ENCODE results near the genes WEE2, SSBP1 and TAS2R39.

DNA sequence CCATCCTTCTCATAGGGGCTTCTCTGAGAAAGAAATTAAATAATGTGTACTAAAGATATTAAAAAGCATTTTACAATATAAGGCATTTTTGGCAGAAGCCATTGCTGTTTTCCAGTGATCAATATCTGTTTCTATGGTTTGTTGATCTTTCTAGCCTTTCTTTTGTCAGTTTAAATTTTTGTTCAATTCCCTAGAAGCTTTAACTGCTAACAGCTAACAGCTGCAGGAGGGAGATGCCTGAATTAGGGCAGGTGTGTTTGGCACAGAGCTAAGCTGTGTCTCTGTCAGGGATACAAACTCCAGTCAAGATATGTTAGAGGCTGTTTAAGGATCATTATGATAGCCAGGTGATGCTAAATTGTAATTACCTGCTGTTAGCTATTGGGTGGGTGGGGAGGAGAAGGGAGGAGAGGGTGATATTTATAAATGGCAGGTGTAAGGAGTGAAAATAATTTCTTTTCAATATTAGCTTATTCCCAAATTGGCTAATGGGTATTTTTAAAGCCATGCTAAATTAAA is at the start of gene WEE2:
TSS of gene WEE2 (plus strand) at position 451 of the 519 bp plus-strand sequence.
- PRO-cap = no peak

DNA sequence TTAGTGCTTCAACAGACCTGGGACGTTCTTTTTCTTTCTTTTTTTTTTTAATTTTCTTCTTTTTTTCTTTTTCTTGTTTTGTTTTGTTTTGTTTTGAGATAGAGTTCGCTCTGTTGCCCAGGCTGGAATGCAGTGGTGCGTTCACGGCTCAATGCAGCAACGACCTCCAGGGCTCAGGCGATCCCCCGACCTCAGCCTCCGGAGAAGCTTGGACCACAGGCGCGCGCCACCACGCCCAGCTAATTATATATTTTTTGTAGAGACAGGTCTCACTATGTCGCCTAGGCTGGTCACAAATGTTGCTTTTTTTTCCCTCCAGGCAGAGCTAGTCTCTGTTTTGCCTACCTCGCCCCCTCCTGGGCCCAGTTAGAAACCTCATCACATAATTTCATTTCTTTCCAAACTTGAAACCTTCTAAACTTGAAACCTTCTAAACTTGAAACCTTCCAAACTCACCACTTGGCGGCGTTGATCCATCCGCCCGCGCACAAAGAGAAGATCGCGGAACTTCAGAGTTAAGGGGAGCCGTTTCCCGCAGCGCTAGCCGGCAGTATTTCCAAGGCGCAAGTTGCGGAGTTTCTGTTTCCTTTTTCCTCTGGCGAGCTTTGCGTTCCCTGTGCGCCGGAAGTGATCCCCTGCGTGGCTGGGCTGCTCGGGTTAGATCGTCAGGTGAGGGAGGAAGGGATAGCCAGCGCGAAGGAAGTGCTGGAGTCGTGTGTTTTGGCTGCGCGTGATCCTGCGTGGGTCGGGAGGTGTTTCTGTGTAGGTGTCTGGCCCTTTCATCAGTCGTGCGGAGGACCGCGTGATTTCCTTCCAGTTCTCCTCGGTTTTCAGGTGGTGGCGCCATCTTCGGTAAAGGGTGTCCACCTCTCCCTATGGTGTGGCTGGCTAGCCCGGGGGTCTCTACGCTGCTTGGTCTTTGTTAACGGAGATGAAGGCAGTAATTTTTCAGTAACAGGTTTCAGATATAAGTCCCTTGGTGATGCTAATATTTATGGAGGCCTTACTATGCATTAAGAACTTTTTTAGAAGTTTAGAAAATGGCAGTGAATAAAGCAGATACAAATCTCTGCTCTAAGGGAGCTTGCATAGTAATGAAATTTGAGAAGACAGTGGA is at the start of gene SSBP1:
TSS of gene SSBP1 (plus strand) at position 617 of the 1,117 bp plus-strand sequence.
- PRO-cap = unidirectional peak, plus-strand start at position 631 of the sequence

- PRO-cap = no peak
Observed at GRCh38 chr7:141975669-141976550, 2.3 kb upstream of the TAS2R38 start.

GRCh38 chr7:141985782-141986376 is 9.8 kb upstream of the MGAM start:
- PRO-cap = no peak

DNA sequence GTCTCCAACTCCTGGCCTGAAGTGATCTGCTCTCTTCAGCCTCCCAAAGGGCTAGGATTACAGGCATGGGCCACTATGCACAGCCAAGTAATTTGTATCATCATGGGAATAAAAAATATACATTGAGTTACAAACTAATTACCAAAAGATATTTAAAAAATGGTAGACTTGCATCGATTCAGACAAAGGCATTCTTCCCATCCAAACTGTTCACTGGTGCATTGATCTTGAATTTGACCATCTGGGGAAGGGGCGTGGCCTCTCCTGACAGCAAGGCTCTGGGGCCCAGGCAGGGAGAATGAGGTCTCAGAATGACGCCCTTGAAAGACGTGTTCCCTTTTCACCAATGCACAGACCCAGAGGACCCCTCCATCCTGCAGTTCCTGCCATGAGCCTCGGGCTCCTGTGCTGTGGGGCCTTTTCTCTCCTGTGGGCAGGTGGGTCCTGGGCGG is 91.0 kb upstream of the PRSS58 start:
- PRO-cap = no peak

DNA sequence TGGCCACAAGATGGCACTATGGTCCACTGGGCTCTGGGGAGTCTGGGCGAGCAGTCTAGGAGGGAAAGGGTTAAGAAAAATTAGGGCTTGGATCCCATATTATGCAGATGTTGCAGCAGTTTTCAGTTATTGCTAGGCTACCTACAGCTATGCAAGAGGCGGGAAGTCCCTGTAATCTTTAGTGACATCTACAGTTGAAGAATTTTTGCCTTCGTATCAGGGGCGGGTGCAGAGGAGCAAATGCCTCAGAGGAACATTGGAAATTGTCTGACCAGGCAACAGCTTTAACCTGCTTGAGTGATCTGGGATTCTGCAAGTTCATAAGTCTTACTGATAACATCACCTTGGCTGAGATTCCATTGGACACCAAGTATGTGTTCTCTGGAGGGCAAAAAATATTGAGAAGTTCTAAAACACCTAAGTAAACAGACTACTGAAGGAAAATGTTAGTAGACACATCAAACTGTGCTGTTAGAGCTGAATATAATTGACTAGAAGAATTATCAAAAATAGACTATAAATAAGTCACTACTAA is 238.9 kb upstream of the PRSS58 start:
- PRO-cap = no peak

- PRO-cap = no peak
Observed at GRCh38 chr7:142715104-142715633, 34.1 kb upstream of the PRSS1 start.

- PRO-cap = no peak
Observed at GRCh38 chr7:142795932-142796931, 25.5 kb downstream of the PRSS2 start.

DNA sequence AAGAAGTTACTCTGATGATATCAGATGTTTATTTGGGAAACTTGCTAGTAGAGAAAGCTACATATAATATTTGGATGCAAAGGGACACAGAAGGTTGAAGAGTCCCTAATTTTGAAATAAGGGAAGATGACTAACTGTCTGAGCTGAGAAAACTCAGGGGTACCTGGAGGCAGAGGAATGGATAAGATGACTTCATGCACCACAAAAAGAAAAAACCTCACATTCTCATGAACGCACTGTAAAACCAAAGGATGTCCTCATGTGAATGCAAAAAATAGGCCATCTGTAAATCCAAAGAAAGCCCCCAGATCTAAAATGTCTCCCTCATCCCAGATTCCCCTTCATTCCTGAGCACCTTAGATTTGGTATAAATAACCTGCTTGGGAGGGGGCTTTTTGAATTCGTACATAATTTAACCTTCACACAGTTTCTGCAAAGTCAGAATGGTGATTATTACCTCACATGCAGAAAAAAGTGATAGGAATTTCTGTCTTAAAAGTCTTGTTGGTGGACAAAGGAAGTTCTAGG is 29.4 kb downstream of the PRSS2 start:
- PRO-cap = no peak

- PRO-cap = no peak
Observed at GRCh38 chr7:142804455-142805481, 34.0 kb downstream of the PRSS2 start.

DNA sequence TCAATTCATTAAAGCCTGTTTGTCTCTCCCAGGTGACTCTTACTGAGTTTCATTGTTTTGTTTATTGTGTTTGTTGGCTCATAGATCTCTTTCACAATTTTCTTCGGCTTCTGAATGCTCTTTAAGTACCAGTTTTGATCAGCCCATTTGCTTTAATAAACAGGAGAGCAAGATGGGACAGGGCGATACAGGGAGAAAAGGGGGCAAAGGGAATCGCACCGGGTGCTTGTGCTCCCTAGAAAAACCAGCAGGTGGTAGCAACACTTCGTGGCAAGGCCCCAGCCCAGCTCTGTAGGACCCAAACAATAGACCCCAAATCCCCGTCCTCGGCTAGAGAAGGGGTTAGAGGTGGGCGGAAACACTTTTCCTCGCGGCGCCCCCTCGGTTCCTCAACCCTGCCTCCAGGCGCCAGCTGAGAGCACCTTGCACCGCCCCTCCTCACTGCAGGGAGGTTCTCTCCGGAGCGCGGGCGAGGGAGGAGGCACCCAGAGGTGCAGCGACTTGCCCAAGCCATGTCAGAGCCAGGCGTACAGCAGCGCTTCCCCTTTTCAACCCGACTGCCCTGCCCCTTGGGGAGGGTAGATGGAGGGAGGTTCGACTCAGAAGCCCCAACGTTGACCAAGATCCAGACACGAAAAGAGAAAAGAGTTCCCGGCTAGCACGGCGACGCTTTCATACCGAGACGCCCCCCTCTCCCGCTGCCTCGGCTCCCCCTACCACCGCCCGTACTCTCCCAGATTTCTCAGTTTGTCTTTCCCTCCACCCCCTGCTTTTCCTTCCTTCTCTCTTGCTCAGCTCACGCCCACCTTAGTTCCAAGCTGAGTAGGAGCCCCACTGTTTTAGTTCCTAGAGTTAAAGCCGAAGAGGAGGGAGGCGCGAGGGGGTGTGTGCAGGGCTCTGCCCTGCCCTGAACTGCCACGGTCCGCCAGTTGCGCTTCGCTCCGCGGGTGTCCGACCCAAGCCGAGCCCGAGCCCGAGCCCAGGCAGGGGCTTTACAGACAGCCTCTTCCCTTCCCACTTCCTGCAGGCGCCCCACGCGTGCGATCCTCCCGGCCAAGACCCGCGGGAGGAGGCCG is 741 bp upstream of the EPHB6 start:
- PRO-cap = unidirectional peak, plus-strand start at position 556 of the sequence; unidirectional peak, plus-strand start at position 632 of the sequence

GRCh38 chr7:142938323-142938744 is 950 bp upstream of the LLCFC1 start:
- PRO-cap = no peak

- PRO-cap = no peak
Observed at GRCh38 chr7:142943669-142943984, 4.3 kb downstream of the LLCFC1 start.

GRCh38 chr7:143172397-143172797 is 10.8 kb upstream of the TAS2R39 start:
- PRO-cap = no peak

DNA sequence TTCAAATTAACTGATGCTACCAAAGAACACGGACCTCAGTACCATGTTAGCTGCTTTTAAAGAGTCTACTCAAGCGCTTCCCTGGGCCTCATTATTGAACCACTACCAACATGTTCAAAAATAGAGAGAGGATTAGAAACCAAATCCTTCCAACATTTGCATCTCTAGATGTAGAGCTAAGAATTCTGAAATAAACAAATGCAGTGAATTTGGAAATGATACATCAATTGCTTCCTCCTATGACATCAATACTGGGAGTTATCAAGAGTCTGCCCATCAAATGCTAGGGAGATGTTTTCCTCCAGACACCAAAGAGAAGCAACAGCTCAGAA is at the start of gene TAS2R39:
TSS of gene TAS2R39 (plus strand) at position 281 of the 332 bp plus-strand sequence.
- PRO-cap = no peak

GRCh38 chr7:143288498-143289548 is 672 bp downstream of the CASP2 start:
- PRO-cap = no peak

DNA sequence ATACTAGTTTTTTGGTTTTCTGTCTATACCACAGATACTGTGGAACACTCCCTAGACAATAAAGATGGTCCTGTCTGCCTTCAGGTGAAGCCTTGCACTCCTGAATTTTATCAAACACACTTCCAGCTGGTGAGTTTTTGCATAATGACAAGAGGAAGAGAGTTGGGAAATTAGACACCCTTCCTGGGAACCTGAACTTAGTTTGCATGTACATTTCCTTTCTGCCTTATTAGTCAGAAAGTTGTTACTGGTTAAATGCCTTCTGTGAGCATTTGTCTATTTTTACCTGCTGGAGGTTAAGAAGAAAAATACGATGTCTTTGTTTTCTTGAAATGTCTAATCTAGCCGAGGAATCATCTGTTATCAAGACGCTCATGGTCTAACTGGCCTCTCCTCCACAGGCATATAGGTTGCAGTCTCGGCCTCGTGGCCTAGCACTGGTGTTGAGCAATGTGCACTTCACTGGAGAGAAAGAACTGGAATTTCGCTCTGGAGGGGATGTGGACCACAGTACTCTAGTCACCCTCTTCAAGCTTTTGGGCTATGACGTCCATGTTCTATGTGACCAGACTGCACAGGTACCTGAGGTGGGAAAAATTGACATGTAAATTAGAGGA is 6.2 kb downstream of the CASP2 start:
- PRO-cap = no peak

- PRO-cap = no peak
Observed at GRCh38 chr7:143302967-143304206, 12.5 kb upstream of the CLCN1 start.

- PRO-cap = no peak
Observed at GRCh38 chr7:143388032-143388684, 7.0 kb downstream of the ZYX start.

DNA sequence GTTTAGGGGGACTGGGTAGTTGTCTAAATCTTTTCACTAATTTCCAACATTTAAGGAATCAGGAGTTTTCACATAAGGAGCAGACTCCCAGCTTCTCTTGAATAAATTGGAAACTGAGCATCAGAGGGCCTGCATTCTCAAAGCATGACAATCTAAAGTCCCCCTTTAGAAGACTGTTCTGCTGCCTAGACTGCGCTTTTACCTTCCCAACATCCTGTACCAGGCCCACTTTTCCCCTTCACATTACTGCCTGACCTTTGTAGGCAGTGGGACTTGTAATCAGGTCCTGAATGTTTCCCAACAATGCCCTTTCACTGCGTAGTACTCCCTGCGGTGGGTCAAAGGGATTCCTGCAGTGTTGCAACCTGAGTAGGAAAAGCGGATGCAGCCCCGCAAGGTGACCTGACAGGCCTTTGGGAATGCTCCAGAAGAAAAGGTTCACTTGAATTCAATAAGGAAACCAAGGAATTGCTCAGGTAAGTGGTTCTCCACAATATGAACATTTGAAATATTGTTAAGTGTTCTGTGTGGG is 4.9 kb upstream of the TCAF1 start:
- PRO-cap = no peak

All from neutrophil (primary cell).